T47D (cell line): ENCODE results near the gene SYK.

- RRBS: no CpG with 5 or more reads among the region's 16 CpGs
Measured at GRCh38 chr9:89624037-89624675, 19.3 kb downstream of the GADD45G start.

DNA sequence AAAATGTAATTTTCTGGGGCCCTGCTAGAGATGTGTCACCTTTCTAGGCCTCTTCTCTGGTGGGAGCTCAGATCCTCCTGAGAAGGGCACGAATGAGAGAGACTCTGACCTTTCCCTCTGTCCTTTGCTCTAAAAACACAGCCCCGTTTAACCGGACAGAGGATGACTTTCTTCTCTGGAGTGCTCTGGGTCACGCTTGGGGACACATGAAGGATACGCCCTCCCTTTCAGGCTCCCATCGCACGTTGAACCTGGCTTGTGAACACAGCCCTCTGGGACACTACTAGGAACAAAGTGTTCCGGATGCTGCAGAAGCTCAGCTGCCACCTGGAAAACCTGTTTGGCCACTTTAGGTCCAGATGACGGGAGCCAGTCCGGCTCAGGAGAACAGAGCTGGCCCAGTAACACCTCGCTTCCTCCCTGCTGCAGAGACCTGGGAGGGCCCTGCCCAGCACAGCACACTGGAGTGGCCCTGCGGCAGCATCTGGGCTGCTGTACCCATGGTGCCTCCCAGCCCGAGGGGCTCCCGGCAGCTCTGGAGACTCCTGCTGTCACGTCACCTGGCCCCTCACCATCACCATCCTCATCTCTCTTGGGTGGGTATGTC, 60.1 kb downstream of the GADD45G start:
- RRBS: 3% methylated on average over 3 of the region's 15 CpGs

- RRBS: no CpG with 5 or more reads among the region's 4 CpGs
Measured at GRCh38 chr9:89721326-89721766, 116.5 kb downstream of the GADD45G start.

DNA sequence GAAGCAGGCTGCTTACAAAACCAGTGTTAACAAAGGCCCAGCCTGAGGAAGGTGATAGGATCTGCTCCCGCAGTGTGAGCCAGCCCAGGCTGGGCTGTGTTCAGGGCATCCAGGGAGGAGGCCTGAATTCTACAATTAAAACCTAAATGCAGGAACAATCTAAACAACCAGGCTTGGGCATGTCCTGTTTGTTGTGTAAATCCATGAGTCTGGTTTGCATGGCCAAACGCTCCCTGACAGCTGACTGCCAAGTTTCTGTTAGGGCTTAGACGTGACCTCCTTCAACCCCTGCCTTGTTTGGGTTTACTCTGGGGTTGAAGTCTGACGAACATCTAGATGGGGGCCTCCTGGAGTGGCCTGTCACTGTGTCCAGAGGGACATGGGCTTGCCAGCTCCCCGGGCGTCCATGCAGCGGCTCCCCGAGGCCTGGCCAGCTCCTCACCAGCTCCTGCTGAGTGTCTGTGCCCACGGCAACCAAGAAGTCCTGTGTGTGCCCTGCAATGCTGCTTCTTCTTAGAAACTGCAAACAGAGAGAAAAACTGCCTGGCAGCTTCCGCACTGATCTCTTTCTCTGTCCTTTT, 270.1 kb downstream of the GADD45G start:
- RRBS: no CpG with 5 or more reads among the region's 10 CpGs

- RRBS: no CpG with 5 or more reads among the region's 3 CpGs
Measured at GRCh38 chr9:89969167-89969663, 364.4 kb downstream of the GADD45G start.

GRCh38 chr9:90800986-90802064, at the start of gene SYK:
SYK (plus strand) TSS chr9:90801819.
- RRBS: 1% methylated on average over 37 of the region's 73 CpGs

- RRBS: no CpG with 5 or more reads among the region's 7 CpGs
Measured at GRCh38 chr9:90935047-90935603, 133.5 kb downstream of the SYK start.

DNA sequence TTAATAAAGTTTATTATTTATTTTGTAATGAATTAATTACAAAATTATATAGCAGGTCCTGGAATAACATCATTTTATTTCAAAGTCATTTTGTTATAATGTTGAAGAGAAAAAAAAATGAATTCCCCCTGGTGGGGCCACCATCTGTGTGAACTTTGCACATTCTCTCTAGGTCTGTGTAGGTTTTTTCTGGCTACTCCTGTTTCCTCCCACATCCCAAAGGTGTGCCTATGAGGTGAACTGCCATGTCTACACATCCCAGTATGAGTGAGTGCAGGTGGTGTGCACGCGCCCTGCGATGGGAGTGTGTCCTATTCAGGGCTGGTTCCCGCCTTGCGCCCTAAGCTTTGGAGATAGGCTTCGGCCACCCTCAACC, 195.8 kb downstream of the SYK start:
- RRBS: no CpG with 5 or more reads among the region's 6 CpGs

GRCh38 chr9:91286053-91286292, 75.7 kb downstream of the AUH start:
- RRBS: no CpG with 5 or more reads among the region's 2 CpGs

- RRBS: no CpG with 5 or more reads among the region's 5 CpGs
Measured at GRCh38 chr9:91301051-91301732, 60.5 kb downstream of the AUH start.

DNA sequence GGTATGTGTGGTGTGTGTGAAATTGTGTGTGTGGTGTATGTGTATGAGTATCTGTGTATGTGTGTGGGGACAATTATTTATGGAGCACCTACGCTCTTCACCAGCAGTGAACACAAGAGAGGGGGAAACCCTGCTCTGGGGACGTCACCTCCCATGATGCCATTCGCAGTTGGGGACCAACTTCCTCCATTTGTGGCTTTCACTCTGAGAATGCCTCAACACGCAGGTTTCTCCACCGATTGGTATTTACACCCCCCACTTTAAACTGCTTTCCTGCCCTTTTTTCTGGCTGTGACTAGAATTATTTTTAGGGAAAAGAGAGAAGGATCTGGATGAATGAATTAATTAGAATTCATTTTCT, 238.0 kb downstream of the ROR2 start:
- RRBS: no CpG with 5 or more reads among the region's 5 CpGs

DNA sequence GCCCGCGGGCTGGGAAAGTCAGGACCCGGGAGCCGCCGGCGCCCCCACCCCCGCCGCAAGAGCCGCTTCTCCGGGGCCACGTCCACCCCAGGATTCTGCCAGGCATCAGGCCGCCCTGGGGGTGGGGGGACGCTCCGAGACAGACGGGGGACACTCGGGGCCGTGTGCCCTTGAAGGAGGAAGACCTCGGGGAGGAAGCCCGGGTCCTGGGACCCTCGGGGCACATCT, 820 bp downstream of the ROR2 start:
- RRBS: 3% methylated on average over 7 of the region's 20 CpGs

- RRBS: no CpG with 5 or more reads among the region's 8 CpGs
Measured at GRCh38 chr9:92294982-92295614, 1.6 kb upstream of the IARS1 start.

DNA sequence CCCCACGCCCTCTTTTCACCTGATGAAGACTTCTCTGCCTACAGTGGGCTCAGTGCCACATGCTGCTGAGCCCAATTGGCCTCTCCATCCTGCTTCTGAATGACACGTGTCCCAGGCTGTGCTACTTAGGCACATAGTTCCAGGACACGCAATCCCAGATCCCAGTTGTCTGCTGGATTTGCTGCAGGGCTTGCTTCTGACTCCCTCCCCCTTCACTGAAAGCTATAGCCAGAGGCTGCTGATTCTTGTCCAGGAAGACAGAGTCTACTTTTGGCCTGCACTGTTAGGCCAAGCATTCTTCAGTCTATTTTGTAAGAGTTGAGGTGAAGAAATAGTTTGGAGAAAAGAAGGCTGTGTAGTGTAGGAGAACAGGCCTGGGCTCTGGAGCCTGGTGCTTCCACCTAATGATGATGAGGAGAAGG, 34.1 kb downstream of the ECM2 start:
- RRBS: no CpG with 5 or more reads among the region's 3 CpGs

DNA sequence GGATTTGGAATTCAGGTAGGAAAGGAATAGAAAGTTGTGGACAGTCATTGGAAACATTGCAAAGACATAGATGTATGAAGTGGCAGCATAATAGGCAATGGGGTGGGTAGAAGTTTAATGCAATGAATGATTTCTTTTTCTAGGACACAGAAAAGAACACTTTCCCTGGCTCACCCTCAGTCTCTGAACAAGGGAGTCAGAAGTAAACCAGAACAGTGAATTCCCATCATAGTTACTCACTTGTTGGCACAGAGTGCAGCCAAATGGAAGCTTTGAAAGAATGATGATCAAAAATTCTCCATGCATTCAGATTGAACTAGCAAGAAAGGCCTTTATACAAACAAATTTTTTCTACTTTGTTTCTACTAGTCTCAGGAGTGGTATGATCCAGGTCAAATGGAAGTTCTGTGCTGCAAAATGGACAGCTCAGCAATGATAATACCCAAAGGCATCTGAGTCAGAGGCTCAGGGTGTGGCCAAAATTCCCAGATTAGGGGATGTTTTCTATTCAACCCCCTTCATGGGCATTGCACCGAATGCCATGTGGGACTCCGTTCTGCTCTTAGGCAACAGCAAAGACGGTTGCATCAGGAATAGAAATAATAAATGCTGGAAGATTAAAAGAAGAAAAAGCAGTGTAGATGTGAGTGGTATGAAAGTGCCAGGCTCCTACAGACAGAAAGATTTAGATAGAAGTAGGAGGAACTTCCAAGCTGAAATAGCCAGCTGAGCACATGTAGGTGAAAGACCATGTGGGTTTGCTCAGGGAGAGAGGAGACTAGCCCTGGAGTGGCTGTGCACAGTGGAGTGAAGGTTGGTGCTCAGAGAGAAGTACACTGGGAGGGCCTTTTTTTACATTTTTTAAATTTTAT, 29.5 kb downstream of the ECM2 start:
- RRBS: no CpG with 5 or more reads among the region's 3 CpGs

- RRBS: no CpG with 5 or more reads among the region's 21 CpGs
Measured at GRCh38 chr9:92654837-92655520, 15.0 kb downstream of the IPPK start.

GRCh38 chr9:92765622-92766095, 1.0 kb upstream of the BICD2 start:
- RRBS: no CpG with 5 or more reads among the region's 14 CpGs

DNA sequence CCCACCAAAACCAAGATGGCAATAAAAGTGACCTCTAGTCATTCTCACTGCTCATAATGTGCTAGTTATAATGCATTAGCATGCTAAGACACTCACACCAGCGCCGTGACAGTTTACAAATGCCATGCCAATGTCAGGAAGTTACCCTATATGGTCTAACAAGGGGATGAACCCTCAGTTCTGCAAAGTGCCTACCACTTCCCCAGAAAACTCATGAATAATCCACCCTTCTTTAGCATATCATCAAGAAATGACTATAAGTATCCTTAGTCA, 4.6 kb upstream of the BICD2 start:
- RRBS: no CpG with 5 or more reads among the region's 2 CpGs

DNA sequence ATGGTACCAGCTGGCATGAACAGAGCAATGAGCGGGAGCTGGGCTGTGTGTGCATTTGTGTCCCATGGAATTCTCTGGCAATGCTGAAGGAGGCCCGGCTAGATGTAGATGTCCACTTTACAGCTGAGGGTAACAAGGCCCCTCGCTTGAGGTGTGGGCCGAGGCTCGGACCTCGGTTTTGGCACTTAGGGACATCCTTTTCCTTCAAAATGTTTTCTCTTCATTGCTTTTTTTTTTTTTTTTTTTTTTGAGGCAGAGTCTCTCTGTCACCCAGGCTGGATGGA, 1.5 kb upstream of the FGD3 start:
- RRBS: no CpG with 5 or more reads among the region's 6 CpGs

DNA sequence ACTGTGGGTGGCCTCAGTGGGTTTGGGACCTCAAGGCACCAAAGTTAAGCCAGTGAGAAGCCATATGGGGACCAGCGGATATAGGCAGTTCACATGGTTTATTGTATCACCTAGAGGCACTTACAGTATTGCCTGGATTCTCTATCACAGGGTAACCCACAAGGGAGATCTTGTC, 21.5 kb downstream of the FGD3 start:
- RRBS: no CpG with 5 or more reads among the region's 1 CpG